SK-N-DZ (cell line): Measurements from ENCODE around the genes CYP2W1 and ELFN1.

DNA sequence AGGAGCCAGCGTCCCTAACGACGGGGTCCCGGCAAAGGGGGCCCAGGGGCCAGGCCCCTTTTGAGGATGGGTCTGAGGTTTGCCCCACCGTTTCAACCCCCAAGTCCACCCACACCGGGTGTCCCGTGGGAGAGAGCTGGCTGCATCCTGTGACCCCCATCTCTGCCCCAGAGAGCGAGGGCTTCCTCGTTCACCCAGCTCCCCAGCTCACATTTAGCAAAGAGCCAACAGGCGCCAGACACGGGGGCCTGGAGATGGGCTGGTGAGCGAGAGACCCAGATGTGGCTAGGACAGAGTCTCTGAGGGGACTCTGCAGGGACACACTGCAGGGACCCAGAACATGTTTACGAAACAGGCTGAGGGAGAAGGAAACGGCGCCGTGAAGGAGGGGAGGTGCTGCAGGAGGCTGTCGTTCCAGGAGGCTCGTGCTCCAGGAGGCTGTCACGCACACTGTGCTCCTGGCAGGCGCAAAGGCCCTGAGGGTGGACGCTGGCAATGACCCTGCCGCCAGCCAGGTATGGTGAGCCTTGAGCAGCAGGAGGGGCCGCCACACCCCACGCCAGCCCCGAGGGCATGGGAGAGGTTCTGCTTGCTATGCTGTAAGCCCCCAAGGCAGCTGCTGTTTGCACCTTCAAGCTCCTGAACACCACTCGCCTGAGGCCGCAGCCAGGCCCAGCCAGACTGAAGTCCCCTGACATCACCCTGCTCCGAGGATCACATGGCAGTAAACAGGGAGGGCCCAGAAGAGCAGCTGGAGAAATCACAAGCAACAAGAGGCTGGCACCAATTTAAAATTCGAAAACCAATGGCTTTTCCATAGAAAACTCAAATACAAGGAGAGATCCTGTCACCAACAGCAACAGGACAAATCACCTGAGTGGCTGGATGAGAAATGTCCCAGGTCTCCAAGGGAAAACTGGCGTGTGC is 27.4 kb downstream of the ADAP1 start:
RAMPAGE:
- cytosol, long total RNA: no peak
- nucleus, long total RNA: no peak

DNA sequence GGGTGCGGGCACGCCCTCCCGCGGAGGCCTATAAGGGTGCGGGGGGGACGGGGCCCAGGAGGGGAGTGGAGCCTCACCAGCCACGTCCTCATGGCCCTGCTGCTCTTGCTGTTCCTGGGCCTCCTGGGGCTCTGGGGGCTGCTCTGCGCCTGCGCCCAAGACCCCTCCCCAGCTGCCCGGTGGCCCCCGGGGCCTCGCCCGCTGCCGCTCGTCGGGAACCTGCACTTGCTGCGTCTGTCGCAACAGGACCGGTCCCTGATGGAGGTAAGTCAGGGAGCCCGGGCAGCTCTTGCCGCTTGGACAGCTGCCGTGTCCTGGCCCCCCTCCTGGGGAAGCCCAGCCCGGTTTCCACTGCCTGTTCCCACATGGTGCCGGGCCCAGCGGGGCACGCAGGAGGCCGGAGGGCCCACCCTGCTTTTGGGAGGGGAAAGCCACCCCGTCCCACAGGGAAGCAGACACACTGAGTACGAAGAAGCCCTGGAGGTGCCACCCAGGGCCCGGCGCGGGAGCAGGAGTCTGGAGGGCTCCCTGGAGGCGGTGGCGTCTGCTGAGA is at the start of gene CYP2W1:
TSS of gene CYP2W1 (plus strand) at position 60 of the 553 bp plus-strand sequence.
RAMPAGE:
- cytosol, long total RNA: no peak
- nucleus, long total RNA: no peak

DNA sequence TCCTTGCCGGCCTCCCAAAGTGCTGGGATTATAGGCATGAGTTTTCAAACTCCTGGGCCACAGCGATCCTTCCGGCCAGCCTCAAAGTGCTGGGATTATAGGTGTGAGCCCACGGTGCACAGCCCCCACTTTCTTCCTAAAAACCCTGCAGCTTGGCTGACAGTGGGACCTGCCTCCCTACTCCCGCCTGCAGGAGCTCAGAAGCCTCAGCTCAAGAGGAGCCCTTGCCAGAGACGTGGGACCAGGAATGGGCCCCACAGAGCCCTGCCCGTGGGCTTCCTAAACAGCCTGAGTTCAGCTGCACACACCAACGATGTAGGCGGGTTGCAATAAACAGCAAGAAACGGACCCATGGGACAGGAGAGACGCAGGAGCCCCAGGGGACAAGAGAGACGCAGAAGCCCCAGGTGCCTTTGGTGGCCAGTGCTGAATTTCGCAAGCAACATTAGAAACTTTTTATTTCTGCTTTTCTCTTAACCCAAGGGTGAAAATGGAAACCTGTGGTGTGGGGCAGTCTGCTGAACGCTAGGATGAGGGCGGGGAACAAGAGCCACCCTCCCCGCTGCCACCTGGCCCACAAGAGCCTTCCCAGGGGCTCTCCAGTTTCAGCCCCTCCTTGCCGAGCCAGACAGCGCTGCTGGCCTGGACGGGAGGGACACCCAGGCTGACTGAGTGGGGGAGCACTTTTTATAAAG is 20.1 kb upstream of the GPR146 start:
RAMPAGE:
- cytosol, long total RNA: no peak
- nucleus, long total RNA: no peak

DNA sequence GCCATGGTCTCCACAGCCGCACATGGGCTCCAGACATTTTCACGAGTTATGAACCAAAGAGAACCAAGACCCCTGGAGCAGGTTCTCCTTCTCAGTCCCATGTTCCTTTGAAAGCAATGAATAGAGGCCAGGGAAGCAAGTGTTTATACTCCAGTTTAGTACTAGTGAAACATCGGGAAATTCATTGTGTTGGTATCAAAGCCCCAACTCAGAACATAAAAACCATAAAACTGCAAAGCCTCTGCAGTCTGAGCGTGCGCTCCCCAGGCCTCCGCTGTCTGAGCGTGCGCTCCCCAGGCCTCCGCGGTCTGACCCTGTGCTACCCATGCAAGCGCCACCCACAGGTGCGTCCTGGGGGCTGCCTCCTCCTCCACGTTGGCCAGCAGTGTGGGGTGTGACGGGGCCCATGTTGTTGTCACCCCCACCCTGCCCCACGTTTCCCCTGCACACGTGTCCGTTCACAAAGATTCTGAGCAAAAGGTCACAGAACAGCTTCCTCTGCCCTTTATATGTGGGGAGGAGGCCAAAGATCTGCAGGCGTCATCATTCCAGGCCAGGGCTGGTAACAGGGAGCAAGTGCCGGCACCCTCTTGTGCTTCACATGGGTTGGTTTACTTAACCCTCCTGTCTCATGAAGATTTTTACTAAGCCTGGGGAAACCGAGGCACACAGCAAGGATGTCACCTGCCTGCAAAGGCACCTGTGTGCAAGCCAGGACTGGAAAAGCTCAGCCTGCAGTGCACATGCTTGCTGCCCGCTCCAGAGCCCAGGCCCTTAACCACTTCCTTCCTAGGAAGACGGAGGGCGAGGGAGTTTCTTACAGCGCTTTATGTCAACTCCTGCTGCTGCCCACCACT is 4.6 kb downstream of the GPR146 start:
RAMPAGE:
- cytosol, long total RNA: no peak
- nucleus, long total RNA: no peak

RAMPAGE:
- cytosol, long total RNA: no peak
- nucleus, long total RNA: no peak
Measured at GRCh38 chr7:1065505-1065996, 21.2 kb downstream of the GPR146 start.

GRCh38 chr7:1096376-1096992 is 8.6 kb downstream of the GPER1 start:
RAMPAGE:
- cytosol, long total RNA: no peak
- nucleus, long total RNA: no peak

GRCh38 chr7:1298913-1299182 is 66.2 kb downstream of the UNCX start:
RAMPAGE:
- cytosol, long total RNA: no peak
- nucleus, long total RNA: no peak

DNA sequence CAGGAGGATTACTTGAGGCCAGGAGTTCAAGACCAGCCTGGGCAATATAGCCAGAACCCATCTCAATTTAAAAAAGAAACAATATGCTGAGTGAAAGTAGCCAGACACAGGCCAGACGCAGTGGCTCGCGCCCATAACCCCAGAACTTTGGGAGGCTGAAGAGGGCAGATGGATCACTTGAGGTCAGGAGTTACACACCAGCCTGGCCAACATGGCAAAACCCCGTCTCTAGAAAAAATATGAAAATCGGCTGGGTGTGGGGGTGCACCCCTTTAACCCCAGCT is 3.1 kb downstream of the MICALL2 start:
RAMPAGE:
- cytosol, long total RNA: no peak
- nucleus, long total RNA: no peak

GRCh38 chr7:1474086-1474511 is 14.8 kb upstream of the MICALL2 start:
RAMPAGE:
- cytosol, long total RNA: no peak
- nucleus, long total RNA: no peak

DNA sequence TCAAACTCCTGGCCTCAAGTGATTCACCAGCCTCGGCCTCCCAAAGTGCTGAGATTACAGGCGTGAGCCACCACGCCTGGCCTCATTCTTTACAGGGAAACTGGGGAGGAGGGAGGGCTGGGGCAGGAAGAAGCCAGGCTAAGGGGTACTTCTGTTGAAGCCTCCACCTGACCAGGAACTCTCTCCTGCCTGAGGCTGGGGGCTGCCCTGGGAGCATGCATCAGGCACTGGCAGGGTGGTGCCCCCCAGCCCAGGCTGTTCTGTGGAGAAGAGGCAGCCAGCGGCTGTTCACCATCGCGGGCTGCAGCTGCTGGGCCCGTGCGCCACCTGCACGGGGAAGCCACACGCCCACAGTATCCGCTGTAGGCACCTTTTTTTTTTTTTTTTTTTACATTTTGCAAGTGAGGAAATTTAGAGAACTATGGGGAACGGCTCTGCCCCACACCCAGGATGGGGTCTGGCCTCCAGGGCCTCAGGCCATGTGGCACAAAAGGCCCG is 8.5 kb upstream of the INTS1 start:
RAMPAGE:
- cytosol, long total RNA: no peak
- nucleus, long total RNA: no peak

DNA sequence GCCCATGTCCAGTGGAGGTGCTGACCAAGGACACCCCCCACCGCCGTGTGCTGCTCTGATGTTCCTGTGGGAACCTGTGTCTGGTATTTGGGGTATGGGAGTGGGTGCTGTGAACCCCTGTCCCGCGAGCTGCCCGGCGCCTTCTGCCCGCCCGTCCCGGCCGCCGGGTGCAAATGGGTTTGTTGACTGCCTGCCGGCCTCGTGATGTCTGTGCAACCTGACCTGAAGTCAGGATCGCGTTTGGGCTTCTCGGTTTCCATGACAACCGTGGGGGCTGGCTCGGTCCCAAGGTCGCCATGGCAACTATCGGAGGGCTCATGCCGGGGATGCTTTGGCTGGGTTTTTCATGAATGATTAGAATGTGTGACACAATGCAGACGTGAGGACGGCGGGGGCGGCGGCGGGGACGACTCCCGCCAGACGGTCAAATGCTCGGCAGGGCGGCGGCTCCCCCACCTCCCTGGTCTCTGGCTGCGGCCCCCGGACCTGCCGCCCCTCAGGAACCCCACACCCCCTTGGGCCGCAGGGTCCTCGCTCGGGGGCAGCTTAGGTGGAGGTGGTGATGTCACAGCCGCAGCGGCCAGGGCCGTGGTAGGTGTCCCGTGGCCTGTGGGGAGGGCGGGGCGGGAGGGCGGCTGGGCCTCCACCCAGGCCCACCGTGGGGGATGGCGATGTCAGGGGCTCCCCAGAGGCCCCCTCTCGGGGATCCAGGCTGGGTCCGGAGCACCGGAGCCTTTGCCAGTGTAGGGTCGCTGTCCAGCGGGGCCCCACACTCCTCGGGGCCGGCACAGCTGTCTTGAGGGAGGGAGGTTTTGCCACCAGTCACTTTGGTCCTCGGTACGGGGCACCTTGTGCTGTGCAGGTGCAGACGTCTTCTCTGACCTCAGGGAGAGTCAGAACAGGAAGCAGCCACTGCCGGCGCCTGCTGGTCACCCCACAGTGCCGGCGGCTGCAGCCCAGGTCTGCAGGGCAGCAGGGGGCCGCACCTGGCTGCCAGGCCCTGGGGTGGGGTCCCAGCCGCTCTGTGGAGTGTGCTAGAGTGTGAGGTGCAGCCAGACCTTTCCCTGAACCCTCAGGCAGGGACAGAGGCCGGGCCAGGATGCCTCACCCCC is 7.7 kb downstream of the MAFK start:
RAMPAGE:
- cytosol, long total RNA: no peak
- nucleus, long total RNA: no peak

DNA sequence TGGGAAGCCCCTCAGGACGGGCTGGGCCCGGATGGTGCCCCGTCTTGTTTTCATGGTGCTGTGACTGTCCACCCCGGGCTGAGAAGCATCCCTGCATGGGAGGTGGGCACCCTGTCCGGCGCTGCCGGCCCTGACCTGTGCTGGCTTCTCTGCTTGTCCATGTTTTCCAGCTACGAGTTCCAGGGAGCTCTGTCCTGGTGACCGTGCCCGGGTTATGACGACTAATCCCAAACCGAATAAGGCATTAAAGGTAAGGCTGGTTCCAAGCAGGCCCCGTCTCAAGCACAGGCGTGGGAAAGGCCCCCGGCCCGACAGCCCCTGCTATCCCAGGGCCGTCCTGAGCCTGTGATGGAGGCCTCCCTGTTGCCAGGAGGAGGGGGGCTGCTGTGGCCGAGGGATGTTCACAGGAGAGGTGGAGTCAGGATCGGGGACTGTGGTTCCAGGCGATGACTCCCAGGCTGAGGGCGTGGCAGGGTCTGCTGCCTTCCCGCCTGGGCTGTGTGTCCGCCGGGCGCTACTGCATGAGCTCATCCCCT is 8.5 kb downstream of the MAFK start:
RAMPAGE:
- cytosol, long total RNA: no peak
- nucleus, long total RNA: no peak

RAMPAGE:
- cytosol, long total RNA: no peak
- nucleus, long total RNA: no peak
Measured at GRCh38 chr7:1542191-1542649, 11.7 kb downstream of the MAFK start.

RAMPAGE:
- cytosol, long total RNA: no peak
- nucleus, long total RNA: no peak
Measured at GRCh38 chr7:1545415-1546275, 10.4 kb downstream of the TMEM184A start.

GRCh38 chr7:1554897-1555706 is 903 bp downstream of the TMEM184A start:
RAMPAGE:
- cytosol, long total RNA: no peak
- nucleus, long total RNA: no peak

DNA sequence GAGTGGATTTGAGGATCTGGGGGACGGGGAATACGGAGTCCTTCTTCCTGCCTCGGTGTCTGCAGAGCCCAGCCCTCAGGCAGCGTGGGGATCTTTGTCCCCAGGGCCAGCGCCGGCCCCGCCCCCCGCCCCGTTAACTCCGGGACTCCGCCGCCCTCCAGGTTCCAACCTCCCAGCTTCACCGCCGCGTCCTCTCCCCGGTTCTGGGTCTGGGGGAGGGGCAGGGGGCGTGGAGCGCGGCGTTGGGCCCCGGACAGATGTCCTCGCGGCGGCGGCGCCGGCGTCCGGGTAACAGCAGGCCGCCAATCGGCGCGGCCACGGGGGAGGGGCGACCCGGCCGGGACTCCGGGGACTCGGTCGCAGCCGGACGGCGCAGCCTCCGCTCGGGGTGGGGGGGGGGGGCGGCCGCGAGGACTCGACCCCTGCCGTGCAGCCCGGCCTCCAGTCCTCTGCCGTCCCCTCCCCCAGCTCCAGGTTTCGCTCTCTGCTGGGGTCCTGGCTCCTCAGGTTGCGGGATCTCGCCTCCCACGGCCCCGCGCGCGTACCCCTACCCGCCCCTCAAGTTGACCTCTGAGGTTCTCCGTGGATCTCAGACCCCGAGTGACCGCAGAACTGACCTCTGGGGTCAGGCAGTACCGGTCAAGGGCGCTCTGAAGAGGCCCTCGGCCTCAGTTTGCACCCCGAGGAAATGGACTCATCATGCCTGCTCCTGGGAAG is 2.3 kb upstream of the ELFN1 start:
RAMPAGE:
- cytosol, long total RNA: no peak
- nucleus, long total RNA: start-site peak on the minus strand centred at position 74 of the sequence, 8 bp wide, 50 and 13 reads in 2 replicates

DNA sequence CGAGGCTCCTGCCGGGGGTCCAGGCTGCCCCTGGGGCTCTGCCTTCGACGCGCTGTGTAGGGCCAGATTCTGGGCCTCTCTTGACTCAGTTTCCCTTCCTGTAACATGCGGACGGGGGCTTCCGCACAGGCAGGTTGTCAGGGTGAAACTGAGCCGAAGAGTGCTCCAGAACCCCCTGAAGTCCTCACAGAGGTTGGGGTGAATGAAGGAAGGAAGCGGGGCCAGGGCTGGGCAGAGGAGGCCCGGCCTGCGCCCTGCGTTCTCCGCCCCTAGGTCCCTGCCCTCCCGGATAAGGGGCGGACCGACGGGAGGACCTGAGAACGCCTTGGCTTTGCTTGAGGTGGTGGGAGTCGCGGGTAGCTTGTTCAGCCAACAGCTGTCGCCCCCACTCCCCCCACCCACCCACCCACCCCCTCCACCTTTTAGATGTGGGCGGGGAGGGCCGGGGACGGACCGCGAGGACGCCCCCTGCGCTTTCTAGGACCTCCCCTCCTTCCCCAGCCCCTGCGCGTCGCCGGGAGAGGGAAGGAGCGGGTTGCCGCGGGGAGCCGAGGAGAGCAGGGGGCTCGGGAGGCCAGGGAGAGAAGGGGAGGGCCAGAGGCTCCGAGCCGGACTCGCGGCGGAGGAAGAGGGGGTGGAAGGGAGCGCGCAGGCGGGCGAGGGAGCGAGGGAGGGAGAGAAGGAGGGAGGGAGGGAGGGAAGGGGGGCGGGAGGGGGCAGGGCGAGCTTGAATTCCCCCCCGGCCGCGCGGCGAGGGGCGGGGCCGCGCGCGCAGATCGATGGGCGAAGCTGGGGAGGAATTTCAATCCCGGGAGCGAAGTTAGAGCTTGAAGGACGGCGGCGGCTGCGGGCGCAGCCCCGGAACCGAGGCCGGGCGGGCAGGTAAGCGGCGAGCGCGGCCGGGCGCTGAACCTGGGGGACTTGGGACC is at the start of gene ELFN1:
TSS of gene ELFN1 (plus strand) at position 805 of the 929 bp plus-strand sequence.
RAMPAGE:
- cytosol, long total RNA: no peak
- nucleus, long total RNA: no peak

RAMPAGE:
- cytosol, long total RNA: no peak
- nucleus, long total RNA: no peak
Measured at GRCh38 chr7:1694131-1694637, 24.1 kb downstream of the ELFN1 start.

RAMPAGE:
- cytosol, long total RNA: no peak
- nucleus, long total RNA: no peak
Measured at GRCh38 chr7:1753183-1753741, 83.2 kb downstream of the ELFN1 start.

DNA sequence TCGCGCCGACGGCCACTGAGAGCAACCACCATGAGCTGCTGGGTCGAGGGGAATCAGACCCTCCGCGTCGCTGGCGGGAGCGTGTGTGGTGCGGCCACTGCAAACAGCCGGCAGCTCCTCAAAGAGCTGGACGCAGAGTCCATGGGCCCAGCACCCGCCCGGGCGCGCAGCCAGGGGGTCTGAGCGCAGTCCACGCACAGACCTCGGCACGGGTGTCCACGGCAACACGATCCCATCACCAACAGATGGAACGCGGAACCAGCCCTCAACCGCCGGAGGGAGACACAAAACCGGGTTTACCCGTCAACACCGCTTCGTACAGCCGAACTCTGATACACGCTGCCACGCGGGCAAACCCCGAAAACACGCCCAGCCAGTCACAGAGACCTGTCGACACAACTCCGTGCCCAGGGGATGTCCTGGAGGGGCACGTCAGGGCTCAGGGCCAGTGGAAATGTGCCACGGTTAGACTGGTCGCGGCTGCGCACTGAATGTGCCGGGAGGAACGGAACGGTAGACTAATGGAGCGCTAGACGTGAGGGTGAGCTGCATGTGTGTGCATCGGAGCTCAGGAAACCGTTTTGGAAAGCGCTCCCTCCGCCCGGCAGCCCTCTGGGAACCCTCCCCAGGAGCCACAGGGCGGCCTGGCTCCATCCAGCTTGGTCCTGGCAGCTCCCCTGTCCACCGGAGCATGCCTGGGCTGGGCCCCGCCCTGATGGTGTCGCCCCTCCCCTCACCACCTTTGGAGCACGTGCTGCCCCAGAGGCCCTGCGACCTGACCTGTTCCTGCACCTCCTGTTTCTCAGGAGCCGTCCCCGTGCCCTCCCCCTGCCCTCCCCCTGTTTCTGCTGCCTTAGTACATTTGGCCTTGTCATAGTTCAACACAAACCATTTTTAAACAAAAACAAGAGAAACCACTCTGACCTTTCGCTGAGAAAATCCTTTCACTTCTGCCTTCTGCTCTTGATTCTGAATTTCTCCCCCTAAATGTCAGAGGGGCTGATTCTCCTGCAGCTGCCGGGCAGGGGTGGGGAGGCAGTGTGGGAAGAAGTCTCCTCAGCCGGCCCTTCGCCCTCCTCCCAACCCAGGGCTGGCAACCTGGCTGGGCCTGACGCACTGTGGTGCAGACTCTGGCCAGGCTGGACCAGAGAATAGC is 147.5 kb downstream of the ELFN1 start:
RAMPAGE:
- cytosol, long total RNA: no peak
- nucleus, long total RNA: no peak